Rectum (tissue), 1 donor: Measurements from ENCODE around the gene MAP3K8.

DNA sequence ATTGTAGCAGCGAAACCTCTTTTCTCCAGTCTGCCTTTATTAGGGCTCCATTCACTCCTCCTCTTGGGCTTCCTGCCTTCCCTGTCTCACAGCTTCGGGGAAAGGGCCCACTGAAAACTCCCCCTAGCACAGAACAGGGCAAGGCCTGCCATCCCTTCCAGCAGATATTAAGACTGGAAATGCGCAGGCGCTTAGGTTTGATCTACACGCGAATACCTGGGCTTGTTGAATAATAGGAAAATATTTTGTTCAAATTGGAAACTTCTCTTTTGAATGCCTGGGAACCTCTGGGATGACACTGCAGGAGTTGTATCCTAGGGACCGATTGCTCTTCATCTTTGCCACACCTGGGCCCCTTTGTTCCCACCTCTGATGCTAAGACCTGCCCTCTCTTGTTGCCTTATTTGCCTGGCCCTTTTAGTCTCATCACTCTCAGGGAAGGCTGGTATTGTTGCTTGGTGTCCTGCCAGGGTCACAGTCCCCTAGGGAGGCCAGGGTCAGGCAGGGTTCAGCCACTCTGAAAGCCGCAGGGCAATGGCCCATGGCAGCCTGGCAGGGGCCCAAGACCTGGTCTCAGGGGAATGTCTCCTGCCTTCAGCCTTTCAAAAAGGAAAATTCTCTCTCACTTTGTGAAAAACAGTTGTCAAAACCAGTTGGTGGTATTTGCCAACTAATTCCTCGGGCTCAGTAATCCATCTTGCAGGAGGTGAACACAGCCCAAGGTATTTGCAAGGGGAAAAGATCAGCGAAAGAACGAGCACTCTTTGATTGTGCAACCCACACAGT is 101.7 kb downstream of the JCAD start:
- PRO-cap, result no peak

DNA sequence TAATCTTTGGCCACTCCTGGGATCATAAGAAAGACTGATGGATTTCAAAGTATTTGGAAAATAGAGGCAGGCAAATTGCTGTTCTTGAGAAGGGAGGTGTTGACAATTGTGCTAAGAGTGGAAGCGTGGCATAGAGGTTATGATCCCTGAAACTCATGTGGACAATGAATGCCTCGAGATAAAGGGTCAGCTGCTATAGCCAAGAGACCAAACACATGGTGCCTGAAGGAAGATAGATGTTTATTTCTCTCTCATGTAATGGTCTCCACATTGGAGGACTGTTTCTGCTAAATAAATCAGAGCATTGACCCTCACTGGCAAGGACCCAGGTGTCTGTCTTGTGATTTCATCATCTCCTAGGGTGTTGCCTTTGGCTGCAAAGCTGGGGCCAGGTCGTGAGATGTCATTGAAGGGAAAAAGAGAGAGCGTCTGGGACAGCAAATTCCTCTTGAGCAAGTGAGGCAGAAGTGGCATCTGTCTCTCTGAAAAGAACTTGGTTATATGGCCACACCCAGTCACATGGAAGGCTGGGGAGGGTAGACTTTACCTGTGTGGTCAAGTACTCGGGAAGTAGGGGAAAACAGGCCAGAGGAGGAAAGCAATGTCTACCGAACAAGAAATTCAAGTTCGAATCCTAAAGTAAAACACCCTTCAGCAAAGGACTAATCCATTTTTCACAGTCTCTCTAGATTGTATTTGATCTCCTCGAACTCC is 64.5 kb downstream of the JCAD start:
- PRO-cap, result no peak

- PRO-cap, result no peak
These were observed 122.7 kb upstream of the JCAD start for GRCh38 chr10:30182071-30182561.

DNA sequence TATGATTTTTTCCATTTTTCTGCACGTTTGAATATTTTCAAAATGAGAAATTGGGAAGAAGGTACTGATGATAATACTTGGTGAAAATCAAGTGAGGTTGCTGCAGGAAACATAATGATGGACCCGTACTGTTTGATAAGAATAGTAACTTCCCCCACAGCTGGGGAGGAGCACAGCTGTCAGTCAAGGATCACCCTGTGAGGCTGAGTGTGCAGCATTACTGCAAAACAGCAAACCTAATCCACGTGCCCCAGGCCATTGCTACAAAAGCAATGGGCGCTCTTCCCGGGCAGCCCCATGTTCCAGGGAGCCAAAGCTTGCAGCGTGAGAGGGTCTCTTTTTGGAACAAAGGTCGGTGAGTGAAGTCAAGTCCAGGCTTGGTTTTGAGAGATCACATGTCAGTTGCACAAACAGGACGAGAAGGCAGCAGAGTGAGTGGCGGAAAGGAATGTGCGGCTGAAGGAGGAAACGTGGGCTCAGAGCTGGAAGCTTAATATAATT is 129.2 kb downstream of the MTPAP start:
- PRO-cap, result no peak

DNA sequence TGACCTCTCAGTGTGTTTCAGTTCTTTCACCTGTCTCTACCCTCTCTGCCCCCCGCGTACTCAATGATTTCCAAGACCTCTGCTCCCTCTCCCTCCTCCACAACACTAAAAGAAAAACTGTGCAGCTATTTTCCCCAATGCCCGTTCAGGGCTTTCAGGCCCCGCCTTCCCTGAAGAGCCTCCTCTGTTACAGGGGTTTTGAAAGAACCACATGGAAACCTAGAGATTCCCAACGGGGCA is 128.7 kb downstream of the MTPAP start:
- PRO-cap, result no peak

DNA sequence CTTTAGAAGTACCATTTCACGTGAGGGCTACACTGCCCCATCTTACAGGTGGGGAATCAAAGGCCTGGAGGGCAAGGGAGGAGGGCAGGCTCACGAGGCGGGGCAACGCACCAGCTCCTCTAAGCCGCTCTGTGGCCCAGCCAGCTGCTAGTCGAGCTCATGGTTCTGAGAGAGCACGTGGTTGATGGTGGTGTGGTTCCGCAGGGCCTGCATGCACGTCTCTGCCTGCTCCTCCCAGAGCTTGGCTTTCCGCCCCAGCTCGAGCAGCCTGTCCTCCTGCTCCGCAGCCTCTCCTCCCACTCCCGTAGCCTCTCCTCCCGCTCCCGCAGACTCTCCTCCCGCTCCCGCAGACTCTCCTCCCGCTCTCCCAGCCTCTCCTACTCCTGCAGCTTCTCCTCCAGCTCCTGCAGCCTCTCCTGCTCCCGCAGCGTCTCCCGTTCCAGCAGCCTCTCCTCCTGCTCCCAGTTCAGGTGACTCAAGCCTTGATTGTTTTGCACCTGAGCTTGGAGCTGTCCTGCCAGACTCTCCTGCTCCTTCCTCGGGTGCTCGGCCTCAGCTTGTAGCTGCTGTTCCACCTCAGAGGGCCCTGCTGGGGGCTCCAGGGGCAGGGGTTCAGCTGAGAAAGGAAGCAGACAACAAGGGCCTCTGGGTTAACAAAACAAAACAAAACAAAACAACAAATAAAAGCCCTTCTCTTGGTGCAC is 19.1 kb upstream of the MTPAP start:
- PRO-cap, result no peak

DNA sequence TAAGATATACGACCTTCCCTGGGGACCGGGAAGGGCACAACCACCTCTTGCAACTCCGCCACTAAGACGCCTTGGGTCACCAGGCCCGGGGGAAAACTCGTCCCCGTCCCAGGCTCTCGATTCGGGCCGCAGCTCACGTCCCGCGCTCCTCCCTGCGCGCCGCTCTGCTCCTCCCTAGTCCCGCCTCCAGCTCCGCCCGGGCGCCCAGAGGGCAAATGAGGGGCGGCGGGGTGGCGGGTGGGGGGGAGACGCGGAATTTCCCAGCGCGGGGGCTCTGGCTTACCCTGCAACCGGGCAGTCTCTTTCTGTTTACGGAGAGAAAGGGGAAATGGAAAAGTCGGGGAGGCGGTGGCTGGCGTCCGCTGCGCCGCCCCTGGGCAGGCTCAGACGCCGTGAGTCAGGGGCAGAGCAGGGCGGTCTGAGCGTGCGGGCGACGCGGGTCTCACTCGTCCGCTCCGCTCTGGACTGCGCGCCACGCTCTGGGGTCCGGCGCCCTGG is at the start of gene MAP3K8:
TSS of gene MAP3K8 (plus strand) at position 445 of the 498 bp plus-strand sequence.
- PRO-cap, result bidirectional peak, plus-strand start at position 207 of the sequence, minus-strand start at position 166 of the sequence; bidirectional peak, plus-strand start at position 386 of the sequence, minus-strand start at position 307 of the sequence

DNA sequence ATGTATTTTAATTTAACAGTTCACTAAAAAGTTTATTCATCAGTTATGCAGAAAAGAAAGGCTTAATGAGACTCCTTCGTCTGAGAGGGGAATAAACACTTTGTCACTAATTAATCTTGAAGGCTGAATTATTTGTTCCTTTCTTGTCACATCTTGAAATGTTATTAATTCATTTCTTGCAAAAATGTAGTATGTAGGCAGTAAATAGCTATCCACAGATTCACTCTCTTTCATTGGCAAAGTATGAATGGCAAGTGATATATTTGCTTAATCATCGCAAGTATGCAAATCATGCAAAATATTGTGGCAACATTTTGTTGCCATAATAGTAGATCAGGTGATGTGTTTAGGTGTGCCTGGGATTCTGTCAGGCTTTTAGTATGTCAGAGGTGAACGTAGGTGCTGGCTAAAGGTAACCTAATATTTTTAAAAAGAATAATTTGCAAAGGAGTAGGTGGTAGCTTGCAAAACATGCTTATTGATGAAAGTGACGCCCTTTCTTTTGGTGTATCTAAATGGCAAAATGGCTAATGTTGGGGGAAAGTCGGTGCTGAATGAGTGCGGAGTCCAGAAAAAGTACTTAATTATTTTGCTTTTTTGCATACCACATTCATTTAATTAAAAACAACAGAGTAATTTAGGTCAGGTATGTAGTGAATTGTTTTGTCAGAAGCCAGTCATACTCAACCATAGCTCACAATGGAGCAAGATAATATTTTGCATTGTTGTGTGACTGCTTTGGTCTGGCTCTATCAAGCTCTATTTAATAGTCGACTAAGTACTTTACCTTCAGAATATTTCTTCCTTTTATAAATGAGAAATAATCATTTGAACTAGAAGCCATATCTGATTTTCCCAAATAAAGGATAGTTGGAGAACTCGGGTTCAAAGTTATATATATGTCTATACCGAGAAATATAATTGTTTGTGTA is 6.1 kb downstream of the MAP3K8 start:
- PRO-cap, result no peak

- PRO-cap, result no peak
These were observed 23.2 kb downstream of the LYZL2 start for GRCh38 chr10:30606374-30606809.

DNA sequence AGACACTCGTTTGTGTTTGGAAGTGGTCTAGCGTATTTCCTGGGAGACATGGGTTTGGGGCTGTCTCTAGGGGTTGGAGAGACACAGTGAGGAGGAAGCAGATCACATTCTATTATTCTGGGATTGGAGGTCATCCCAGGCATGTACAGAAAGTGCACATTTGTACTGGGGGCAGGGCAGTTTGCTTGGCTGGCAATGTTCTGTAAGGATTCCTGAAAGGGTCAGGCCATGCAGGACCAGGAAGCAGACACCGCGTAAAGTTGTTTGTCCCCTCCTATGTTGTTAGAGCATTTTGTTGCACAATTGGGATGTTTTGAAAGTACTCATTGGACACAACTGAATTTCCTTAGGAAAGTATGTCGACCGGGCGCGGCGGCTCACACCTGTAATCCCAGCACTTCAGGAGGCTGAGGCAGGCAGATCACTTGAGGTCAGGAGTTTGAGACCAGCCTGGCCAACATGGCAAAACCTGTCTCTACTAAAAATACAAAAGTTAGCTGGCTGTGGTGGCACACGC is 12.5 kb downstream of the LYZL2 start:
- PRO-cap, result no peak

- PRO-cap, result bidirectional peak, plus-strand start at chr10:30764173, minus-strand start at chr10:30764107
These were observed 134.3 kb upstream of the LYZL2 start for GRCh38 chr10:30763893-30764245.

DNA sequence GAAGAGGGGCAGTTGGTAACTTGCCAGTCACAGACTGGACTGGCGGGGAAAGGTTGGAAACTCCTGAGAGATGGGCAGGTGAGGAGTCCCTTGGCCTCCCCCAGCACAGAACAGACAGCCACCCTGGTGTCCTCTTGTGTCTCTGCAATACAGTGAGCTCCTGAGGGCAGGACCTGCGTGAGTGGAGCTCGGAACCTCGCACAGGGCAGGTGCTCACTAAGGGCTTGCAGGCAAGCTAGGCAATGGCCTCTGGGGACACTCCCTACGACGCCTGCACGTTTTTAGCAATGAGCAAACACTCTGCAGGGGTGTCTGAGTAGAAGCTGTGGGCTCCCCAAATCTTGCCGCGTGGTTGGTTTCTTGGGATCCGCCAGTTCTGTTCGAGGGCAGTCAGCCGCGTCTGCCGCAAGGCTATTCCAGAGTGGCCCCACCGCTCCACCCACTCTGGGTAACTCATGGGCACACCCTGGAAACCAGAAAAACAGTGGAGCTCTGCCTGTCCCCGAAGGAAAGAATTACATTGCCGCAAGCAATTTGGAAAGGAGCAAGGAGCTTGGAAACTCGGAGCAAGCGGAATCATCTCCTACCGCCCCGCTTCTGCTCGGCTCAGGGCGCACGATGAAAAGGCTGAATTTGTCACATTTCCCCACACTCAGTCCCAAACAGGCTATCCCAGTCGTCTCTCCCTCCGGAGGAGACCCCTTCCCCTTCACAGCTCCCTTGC is 189.3 kb upstream of the LYZL2 start:
- PRO-cap, result bidirectional peak, plus-strand start at position 547 of the sequence, minus-strand start at position 378 of the sequence

- PRO-cap, result no peak
These were observed 173.0 kb downstream of the ZNF438 start for GRCh38 chr10:30858631-30859071.

GRCh38 chr10:31004922-31005395 is 26.7 kb downstream of the ZNF438 start:
- PRO-cap, result no peak

DNA sequence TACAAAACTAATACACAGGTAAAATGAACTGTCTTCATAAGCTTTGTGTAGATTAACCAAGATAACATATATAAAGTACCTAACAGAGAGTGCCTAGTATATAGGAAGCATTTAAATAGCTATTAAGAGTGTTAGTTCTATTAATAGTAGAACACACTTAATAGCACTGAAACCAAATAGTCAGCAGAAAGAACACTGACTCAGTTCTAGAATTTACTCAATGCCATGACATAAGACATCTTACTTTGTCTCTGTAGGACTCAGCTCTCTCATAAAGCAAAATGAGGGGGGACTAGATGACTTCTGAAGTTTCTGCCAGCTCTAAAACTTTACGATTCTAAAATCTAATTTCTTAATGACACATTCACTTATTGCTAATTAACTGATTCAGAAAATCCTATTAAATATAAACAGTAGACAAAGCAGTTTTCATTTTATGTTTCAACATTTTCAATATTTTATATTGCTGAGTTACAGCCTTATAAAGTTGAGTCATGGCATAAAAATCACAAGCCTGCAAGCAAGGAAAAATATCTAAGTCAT is 24.0 kb downstream of the ZNF438 start:
- PRO-cap, result no peak

DNA sequence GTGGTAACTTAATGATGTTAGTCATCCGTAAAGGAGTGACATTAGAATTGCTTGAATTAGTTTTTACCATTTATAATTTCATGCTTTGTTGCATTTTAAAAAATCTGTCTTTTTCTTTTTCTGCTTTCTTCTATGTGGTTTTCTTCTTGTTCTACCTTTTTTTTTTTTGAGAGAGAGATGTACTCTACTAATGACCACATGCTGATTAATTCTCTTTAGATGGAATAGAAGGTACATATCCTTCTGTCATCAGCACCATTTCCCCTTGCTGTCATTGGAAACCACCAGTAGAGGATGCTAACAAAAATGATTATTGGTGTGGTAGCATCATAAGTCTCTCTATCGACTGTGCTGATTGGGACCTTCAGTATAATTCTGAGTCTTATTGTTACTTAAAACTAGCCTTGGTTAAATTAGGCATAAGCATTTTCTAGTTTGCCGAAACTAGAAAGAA is 3.6 kb downstream of the ZEB1 start:
- PRO-cap, result no peak

GRCh38 chr10:31341103-31341949 is 22.3 kb downstream of the ZEB1 start:
- PRO-cap, result no peak

- PRO-cap, result no peak
These were observed 230.1 kb downstream of the ARHGAP12 start for GRCh38 chr10:31698556-31698920.

- PRO-cap, result no peak
These were observed 12.2 kb upstream of the ARHGAP12 start for GRCh38 chr10:31940693-31941390.

DNA sequence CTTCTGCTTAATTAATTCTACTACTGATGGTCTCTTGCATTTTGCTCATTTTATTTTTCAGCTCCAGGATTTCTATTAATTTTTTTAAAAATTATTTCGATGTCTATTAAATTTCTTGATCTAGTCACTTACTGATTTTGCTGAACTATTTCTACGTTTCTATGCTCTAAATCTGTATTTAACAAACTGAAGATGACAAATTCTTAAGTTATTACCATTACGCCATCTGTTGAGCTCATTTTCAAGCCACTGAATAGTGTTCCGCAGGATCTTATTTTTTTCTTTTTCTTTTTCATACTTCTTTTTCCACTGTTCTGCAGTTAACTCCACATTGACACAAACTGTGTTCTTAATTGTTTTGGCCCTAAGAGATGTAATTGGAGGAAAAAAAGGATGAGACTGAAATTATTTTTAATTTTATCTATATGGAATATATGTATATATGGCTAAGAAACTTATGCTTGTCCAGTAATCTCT is 21.7 kb downstream of the KIF5B start:
- PRO-cap, result no peak